Type B pancreatic cell (in vitro differentiated cells): Measurements from ENCODE around the genes ODC1 and ATP6V1C2.

GRCh38 chr2:10446595-10447342, 1.4 kb downstream of the ODC1 start:
- PRO-cap: no peak

DNA sequence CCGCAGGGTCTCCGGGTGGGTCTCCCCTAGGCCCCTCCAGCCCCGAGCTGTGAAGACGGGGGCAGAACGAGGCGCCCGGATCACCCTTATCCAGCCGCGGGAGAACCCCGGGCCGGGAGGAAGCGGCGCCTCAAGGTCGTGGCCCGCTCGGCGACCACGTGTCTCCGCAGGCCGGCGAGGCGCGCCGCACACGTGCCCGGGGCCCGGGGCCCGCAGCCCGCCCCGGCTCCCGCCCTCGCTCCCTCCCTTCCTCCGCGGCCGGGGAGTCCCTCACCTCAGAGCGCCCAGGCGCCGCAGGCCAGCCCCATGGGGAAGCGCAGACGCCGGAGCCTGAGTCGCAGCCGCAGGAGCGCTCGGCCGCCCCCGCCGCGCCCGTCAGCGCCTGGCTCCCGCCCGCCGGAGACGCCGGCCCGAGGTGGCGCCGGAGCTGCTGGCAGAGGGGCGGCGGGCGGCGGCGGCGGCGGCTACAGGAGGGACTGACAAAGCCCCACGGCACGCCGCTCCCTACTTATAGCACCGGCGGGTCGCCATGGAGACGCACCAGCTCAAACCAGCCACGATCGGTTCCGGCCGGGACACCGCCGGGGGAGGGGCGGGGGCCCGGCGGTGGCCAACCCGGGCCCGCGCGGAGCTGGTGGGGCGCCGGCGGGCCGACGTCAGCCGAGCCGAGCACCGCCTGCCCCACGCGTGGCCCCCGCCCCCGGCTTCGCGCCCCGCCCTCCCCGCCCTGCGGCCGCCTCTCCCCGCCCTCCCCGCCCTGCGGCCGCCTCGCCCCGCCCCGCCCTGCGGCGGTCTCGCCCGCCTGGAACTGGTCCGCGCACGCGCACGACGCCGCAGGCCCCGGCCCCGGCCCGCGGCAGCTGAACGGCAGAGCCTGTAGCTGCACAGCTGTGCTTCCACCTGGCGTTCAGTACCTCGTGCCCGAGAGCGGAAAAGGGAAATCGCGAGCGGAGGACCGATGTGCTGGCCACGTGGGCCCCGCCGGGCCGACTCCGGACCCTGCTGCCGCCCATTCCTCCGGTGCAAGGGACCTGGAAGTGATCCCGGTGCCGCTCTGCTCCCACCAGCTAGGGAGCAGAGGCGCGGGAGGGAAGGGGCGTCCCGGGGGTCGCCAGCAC, at the start of gene ODC1:
ODC1 (minus strand) TSS at position 481 of the 1,118 bp plus-strand sequence.
- PRO-cap: bidirectional peak, plus-strand start at position 613 of the sequence, minus-strand start at position 481 of the sequence; bidirectional peak, plus-strand start at position 938 of the sequence, minus-strand start at position 810 of the sequence

GRCh38 chr2:10449941-10450474, 1.9 kb upstream of the ODC1 start:
- PRO-cap: no peak

DNA sequence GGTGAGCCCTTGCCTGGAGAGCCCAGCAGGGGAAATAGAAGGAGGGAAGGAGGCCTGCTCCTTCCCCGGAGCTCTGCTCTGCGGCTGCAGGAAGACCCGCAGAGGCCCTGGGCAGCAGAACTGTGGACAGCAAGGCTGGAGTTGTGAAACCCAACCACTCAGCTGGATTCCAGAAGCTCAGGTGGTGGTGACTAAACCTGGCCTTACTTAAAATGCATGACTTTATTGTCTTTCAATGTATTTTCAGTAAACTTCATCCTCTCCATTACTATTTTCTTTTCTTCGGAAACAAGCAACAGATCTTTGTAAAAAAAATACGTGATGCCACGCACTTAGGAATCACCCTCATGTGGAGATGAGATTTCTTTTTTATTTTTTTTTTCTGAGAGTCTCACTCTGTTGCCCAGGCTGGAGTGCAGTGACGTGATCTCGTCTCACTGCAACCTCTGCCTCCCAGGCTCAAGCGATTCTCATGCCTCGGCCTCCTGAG, 2.4 kb upstream of the ODC1 start:
- PRO-cap: no peak

GRCh38 chr2:10550352-10550965, 102.3 kb upstream of the ODC1 start:
- PRO-cap: no peak

- PRO-cap: bidirectional peak, plus-strand start at chr2:10721630, minus-strand start at chr2:10721531
These were observed at the start of gene ATP6V1C2 for GRCh38 chr2:10721351-10721923. Gene ATP6V1C2 (plus strand): TSS chr2:10721630.

DNA sequence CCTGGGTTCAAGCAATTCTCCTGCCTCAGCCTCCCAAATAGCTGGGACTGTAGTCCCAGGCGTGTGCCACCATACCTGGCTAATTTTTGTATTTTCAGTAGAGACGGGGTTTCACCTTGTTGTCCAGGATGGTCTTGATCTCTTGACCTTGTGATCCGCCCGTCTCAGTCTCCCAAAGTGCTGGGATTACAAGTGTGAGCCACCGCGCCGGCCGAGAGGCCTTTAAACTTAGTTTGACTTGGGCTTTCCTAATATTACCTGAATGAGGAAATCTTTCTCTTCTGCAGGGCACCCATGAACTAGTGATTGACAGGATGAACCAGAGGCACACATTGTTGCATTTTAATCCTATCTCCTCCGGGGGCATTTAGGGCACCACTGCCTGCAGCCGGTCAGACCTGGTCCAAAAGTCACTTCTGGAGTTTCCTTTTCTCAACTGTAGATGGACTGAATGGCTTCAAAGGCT, 37.4 kb downstream of the ATP6V1C2 start:
- PRO-cap: unidirectional peak, plus-strand start at position 203 of the sequence

- PRO-cap: no peak
These were observed 1.8 kb downstream of the PDIA6 start for GRCh38 chr2:10810661-10811241.

- PRO-cap: no peak
These were observed 47.7 kb upstream of the KCNF1 start for GRCh38 chr2:10864022-10864373.

DNA sequence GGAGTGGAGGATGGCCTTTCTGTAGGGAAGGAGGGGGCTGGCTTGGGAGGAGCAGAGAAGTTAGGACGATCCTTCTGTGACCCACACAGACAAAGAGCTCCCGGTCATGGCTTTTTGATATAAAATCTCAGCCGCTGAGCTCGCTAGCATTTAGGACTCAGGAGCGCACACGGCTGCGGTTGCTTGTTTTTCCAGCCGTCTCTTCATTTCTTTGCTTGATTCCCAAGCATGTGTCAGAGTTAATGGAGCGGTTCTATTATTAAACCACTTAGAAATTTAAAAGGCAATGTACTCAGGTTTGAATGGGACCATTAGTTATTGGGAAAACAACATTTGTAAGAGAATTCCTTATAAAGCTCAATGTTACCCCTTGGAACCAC, 47.3 kb upstream of the KCNF1 start:
- PRO-cap: no peak

DNA sequence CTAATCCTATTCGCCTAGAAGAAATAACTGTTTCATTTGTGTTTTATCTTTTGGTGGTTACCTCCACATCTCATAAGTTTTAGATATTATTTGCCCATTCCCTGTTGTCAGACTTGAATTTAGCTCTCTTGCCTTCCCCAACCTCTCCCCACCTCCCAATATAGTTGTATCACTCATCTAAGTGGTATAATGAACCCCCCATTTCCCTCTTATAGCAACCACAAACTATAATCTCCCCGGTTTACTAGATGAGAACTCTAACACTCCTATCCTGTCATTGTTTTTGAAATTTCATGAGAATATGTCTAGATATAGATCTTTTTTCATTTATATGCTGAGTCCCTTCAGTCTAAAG, 48.8 kb downstream of the SLC66A3 start:
- PRO-cap: no peak

GRCh38 chr2:11250745-11251449, 93.5 kb downstream of the ROCK2 start:
- PRO-cap: no peak

GRCh38 chr2:11371471-11372065, 27.1 kb upstream of the ROCK2 start:
- PRO-cap: no peak

DNA sequence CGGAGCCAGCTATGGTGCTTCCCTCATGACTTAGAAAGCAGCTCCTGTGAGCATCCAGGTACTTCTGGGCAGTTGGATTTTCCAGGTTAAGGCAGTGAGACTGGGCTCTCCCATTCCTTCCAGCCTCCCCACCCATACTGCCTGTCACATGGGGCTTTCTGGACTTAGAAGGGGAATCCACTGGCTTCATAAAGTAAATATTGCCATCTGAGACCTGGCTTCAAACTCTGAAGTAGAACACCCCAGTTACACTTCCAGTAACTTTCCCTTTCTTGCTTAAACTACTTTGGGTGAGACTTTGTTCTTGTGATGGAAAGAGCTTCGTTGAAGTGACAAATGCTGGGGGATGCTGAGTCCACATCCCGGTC, 31.4 kb upstream of the ROCK2 start:
- PRO-cap: no peak

DNA sequence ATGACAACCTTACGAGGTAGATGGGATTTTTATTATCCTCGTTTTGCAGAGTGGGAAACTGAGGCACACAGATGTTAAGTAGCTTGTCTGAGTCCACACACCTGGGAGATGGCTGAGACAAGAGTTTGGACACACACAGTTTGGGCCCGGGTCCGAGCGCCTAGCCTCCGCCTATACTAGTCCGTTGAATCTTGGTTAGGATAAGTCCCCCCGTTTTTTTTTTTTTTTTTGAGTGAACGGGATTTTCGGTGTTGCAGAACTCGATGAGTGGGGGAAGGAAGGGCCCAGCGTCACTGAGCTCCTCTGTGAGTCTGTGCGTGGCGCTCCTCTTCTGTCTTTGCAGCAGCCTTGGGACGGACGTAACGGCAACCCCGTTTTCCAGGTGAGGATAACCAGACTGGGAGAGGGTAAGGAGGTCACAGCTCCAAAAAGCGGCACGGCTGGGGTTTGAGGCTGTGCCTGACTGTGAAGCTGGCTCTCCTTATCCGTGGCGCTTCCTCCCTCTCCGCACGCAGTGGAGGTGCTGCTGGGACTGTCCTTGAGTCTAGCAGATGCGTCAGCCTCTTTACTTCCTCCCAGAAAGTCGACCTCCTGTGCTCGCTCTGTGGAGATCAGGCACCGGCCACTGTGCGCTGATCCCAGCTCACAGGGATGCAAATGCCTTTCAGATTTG, 29.8 kb upstream of the E2F6 start:
- PRO-cap: no peak

GRCh38 chr2:11498445-11499014, 32.6 kb upstream of the E2F6 start:
- PRO-cap: no peak

DNA sequence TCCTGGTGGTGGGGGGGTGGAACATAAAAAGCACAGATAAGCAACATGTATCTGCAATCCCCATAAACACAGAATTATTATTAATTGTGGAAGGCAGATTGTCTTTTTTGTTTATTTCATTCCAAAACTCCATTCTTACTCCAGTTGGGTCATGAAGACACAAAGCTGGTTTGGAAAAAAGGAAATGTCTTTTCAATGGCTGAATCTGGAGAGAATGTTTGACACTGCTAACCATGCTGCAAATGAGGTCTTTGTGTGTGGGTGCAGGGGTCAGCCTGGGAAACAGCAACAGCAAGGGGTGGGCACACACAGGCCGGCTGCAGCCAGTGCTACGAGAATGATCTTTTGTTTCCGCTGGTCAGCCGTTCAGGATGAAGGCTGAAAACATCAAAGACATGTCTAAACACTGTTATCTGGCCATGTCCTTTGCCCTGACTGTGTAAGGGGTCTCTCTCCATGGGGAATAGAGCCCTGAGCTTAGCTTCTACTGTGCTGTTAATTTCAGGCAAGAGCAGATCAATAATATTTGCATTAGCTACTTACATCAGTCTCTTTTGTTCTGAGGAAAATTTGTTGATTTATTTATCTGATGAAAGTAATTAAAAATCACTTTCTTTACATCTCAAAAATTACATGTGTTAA, 33.2 kb upstream of the E2F6 start:
- PRO-cap: no peak

DNA sequence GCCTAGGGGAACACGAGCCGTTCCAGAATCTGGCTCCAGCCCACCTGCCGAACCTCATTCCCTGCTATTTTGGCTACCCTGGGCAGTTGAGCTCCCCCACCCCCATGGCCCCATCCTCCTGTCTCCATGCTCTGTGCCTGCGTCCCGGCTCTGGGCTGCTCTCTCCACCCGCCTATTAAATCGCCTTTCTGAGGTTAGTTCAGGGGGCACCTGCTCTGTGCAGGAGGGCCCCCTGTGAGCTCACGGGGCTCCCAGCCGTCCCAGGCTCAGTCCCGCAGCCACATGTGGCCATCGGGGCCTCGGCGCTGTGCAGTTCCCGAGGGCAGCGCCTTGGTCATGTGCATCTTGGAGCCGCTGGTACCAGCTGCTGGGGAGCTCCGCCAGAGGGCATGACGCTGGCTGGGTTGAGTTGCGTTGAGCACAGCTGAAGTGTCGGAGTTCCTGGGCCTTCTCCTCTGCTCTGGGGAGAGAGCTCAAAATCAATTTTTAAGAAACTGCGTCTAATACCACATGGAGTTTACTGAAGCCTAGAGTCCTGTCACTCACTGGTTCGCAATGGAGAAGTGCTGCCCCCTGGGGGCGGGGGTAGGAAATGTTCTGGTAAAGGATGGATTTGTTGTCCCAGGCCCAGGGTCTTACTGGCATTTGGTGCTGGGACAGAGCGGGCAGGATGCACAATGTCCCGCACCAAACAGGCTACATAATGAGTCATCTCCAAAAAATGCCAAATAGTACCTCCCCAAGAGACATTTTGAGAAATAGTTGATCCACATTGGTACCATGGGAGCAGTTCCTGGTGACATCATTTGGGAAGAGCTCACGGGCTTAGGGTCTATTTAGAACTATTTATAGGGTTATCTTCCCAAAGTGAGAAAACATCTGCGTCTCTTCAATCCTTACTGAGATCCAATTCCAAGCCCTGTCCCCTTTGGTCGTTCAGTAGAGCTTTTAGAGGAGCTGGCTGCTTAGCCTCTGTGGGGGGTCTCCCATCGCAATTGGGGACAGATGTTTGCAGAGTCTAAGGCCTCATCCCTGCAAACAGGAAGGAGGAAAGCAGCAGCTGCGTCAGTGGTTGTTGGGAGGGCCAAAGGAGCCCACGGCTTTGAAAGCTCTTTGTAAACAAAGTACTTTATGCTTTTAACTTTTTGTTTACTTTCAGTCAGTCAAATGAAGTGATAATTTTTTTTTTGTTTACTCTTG, 48.9 kb downstream of the GREB1 start:
- PRO-cap: no peak

GRCh38 chr2:11681085-11681670, 11.2 kb upstream of the NTSR2 start:
- PRO-cap: no peak

- PRO-cap: unidirectional peak, minus-strand start at chr2:11747275
These were observed 787 bp downstream of the LPIN1 start for GRCh38 chr2:11747151-11747687.